Esophagus muscularis mucosa (tissue), 4 donors: ENCODE results near the genes TMEM244 and ENPP3.

- PRO-cap = bidirectional peak, plus-strand start at chr6:129134192, minus-strand start at chr6:129133932
- RAMPAGE, long total RNA, 4 experiments = no peak in any of the 4 experiments
Measured at GRCh38 chr6:129133741-129134341, 250.9 kb downstream of the LAMA2 start.

- PRO-cap = no peak
- RAMPAGE, long total RNA, 4 experiments = no peak in any of the 4 experiments
Measured at GRCh38 chr6:129661648-129662296, 48.2 kb downstream of the ARHGAP18 start.

- PRO-cap = no peak
- RAMPAGE, long total RNA, 4 experiments = no peak in any of the 4 experiments
Measured at GRCh38 chr6:129672133-129672787, 37.7 kb downstream of the ARHGAP18 start.

DNA sequence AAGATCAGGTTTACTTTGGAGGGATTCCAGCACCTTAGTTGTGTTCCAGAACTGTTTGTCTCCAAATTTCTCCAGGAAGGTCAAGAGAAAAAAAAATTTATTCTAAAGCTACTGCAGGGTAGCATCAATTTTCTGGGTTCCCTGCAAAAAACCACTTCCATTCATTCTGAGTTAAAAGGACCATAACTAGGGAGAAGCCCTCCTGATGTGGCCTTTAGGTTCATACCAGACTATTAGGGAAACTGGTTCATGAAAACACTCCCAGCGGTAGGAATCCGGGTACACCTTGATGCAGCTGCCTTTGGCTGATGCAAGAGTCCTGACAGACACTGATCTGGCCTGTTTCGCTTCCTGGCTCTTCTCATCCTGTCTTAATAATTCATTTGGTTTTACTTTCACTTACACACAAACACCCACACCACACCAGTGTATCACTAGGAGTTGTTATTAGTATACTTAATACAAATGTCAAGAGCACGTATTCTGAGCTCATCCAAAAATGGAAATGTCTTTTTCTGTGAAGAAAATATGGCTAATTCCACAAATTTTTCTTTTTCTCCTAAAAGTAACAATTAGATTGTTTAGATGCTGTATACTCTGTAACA is 38.3 kb upstream of the ARHGAP18 start:
- PRO-cap = no peak
- RAMPAGE, long total RNA, 4 experiments = no peak in any of the 4 experiments

- PRO-cap = no peak
- RAMPAGE, long total RNA, 4 experiments = no peak in any of the 4 experiments
Measured at GRCh38 chr6:129860653-129861624, at the start of gene TMEM244. TSS of gene TMEM244 (minus strand) at chr6:129861315.

DNA sequence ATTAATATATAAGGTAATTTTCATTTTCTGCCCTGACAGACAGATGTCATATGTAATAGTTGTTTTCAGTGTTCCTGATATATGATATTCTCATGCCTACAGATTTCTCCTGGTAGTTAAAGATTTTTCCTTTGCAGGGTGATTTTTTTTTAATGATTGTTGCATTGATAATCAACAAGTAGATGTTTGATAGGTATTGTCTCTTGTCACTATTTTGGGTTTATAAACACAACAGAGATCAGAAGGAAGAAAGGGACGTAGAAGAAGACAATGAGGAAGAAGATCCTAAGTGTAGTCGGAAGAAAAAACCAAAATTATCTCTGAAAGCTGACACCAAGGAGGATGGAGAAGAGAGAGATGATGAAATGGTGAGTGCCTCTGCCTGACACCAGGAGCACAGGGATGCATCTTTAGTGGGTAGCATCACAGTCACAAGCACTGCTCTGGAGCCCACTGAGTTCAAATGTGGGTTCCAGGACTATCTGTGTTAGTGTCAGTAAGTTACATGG is 34.3 kb downstream of the L3MBTL3 start:
- PRO-cap = no peak
- RAMPAGE, long total RNA, 4 experiments = no peak in any of the 4 experiments

DNA sequence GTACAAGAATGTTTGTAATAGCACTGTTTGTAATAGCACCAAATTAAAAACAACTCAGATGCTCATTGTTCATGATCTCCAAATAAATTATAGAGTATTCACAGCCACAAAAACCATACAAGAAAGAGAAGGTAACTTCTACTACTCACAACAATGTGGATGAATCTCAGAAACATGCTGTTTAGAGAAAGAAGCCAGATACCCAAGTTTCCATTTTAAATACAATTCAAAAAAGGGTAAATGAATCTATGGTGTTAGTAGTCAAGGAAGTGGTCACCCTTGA is 90.8 kb downstream of the SAMD3 start:
- PRO-cap = no peak
- RAMPAGE, long total RNA, 4 experiments = no peak in any of the 4 experiments

- PRO-cap = no peak
- RAMPAGE, long total RNA, 4 experiments = no peak in any of the 4 experiments
Measured at GRCh38 chr6:130377789-130378353, 12.1 kb downstream of the TMEM200A start.

DNA sequence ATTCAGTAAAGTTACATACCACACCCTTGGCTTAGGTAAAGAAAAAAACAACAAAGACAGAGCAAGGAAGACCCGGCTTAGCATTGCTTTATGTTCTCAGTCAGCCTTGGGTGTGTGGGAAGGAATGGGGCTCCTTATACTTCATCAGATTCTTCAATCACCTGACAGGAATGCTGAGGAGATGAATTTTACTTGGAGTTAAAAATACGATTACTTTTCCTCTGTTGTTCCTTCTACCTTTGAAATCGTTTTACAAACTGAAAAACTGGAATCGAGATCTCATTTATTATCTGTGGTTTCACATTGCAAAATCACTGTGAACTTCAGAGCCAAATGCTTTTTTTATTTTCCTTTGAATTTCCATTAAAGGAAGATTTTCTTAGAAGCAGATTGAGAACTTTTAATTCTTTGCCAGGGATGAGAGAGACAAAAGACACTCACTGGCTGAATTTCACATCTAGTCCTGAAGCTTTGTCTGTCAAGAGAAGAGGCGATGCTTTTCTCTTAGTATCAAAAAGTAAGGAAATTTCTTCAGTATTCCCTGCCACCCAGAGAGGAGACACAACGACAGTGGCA is 141.7 kb downstream of the TMEM200A start:
- PRO-cap = no peak
- RAMPAGE, long total RNA, 4 experiments = no peak in any of the 4 experiments

DNA sequence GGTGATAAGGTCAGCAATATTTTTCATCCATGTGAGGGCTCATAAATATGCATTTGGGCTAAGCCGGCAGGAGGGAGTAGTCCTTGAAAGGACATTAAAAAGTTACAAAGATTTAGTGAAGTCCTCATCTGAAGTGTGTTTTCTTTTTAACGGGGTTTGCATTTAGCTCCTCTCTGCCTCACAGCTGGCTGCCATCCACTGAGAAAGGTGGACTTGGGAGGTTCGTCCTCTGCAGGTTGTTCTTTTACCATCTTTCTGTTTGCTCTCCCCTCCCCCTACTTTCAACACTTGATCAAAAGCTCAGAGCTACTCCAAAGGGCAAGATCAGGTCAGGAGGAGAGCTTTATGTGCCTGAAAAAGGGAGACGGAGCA is 26.2 kb downstream of the SMLR1 start:
- PRO-cap = no peak
- RAMPAGE, long total RNA, 4 experiments = no peak in any of the 4 experiments

- PRO-cap = no peak
- RAMPAGE, long total RNA, 4 experiments = start-site peak on the minus strand in 1 of 4 experiments, at chr6:130956425-130956481 at its widest, 125 reads per replicate
Measured at GRCh38 chr6:130955912-130956637, 107.0 kb downstream of the EPB41L2 start.

GRCh38 chr6:131042765-131043027 is 20.3 kb downstream of the EPB41L2 start:
- PRO-cap = unidirectional peak, minus-strand start at chr6:131042862
- RAMPAGE, long total RNA, 4 experiments = no peak in any of the 4 experiments

DNA sequence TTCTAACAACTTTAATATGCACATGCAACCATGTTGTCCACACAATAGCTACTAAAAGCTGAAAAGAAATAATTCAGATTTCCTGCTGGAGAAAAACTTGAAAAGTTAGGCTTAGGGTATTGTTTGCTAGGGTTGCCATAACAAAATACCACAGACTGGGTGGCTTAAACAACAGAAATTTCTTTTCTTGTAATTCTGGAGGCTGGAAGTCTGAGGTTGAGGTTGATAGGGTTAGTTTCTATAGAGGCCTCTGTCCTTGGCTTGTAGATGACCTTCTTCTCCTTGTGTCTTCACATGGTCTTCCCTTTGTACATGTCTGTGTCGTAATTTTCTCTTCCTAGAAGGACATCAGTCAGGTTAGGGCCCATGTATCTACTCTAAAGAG is 974 bp upstream of the MED23 start:
- PRO-cap = no peak
- RAMPAGE, long total RNA, 4 experiments = no peak in any of the 4 experiments

DNA sequence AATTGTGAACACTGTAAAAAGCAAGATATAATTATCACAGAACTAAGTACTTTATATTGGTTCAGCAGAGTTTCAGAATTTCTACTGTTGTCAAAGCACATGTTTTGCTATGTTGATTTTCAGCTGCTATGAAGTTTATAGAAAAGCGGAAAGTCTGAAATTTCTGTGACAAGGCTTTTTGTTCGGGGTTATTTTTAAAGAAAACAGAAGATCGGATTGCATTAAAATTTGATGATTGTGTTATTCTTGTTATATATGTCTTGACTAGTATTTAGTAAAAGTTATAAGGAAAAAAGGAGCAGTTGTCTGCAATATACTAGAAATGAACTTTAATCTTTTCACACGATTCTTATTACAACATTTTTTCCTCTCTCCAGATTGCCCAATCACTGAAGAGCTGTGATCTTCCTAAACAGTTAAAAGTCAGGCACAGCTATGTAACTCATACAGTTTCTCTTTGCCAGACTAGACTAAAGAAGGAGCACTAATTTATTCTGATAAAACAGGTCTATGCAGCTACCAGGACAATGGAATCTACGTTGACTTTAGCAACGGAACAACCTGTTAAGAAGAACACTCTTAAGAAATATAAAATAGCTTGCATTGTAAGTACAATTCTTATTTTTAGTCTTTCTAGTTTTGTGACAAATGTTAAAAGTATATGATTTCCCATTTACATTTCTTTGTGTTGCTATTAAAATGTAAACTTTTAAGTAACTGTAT is at the start of gene ENPP3:
Gene ENPP3, plus strand, starts transcription at position 445 of the 723 bp plus-strand sequence.
- PRO-cap = no peak
- RAMPAGE, long total RNA, 4 experiments = no peak in any of the 4 experiments

DNA sequence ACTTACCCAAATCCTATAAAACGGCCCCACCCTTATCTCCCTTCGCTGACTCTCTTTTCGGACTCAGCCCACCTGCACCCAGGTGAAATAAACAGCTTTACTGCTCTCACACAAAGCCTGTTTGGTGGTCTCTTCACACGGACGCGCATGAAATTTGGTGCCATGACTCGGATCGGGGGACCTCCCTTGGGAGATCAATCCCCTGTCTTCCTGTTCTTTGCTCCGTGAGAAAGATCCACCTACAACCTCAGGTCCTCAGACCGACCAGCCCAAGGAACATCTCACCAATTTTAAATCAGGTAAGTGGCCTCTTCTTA is 49.4 kb downstream of the CCN2 start:
- PRO-cap = no peak
- RAMPAGE, long total RNA, 4 experiments = no peak in any of the 4 experiments

- PRO-cap = no peak
- RAMPAGE, long total RNA, 4 experiments = no peak in any of the 4 experiments
Measured at GRCh38 chr6:131949692-131949891, 1.6 kb downstream of the CCN2 start.

DNA sequence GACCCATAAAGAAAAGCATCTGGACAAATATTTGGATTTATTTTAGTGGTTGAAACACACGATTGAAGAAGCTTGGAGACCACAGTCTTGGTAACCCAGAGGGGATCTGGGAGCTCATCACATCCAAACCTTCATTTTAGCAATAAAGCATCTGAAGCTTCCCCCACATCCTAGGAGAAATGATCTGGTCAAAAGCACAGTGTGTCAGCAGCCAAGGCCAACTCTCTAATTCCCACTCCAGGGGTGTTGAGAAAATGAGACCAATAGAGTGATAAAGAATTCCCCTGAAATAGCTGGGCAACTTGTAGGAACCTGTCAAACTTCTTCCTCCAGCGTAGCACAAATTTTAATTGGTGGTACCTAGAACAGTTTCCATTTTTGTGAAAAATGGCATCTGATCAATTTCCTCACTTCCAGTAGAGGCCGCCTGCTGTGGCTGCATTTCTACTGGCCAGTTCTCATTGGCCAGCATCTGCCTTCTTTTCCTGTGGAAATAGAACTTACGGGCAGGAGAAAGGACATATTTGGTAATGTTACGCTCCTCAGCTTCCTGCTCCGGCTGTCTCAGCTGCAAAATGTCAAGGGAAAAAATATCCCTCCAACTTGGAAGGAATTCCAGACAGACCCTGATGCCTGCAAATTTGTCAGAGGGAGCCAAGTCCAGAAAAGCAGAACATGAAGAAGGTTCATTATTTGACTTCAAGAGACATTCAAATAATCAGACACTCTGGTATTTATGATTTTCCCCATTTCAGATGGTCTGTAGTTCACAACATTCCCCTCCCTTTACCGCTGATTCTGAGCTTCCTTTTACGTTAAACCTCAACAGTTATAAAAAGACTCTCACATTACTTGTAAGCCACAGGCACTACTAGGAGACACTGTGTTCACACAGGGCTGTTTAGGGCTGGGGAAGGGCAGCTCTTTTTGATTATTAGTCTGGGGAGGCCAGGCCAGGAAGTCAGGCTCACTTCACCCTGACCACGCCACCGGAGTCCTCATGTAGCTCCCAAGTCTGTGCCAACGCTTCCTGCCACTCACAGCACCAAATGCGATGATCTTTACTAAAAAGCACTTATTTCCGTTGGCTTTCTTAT is 179.4 kb upstream of the CCN2 start:
- PRO-cap = unidirectional peak, plus-strand start at position 657 of the sequence; unidirectional peak, plus-strand start at position 862 of the sequence
- RAMPAGE, long total RNA, 4 experiments = no peak in any of the 4 experiments

- PRO-cap = no peak
- RAMPAGE, long total RNA, 4 experiments = no peak in any of the 4 experiments
Measured at GRCh38 chr6:132153360-132153700, 202.2 kb upstream of the CCN2 start.

GRCh38 chr6:132364175-132364624 is 37.1 kb downstream of the MOXD1 start:
- PRO-cap = no peak
- RAMPAGE, long total RNA, 4 experiments = no peak in any of the 4 experiments

- PRO-cap = no peak
- RAMPAGE, long total RNA, 4 experiments = no peak in any of the 4 experiments
Measured at GRCh38 chr6:132511832-132512208, 1.1 kb downstream of the STX7 start.